Bronchus (tissue), 1 donor: Measurements from ENCODE around the genes EHMT2 and CYP21A2.

- PRO-cap, result no peak
Measured at GRCh38 chr6:31687487-31687981, 6.7 kb upstream of the LY6G5C start.

GRCh38 chr6:31729716-31730331 lies 725 bp upstream of the DDAH2 start:
- PRO-cap, result bidirectional peak, plus-strand start at chr6:31729912, minus-strand start at chr6:31729817; bidirectional peak, plus-strand start at chr6:31730416, minus-strand start at chr6:31730256

- PRO-cap, result bidirectional peak, plus-strand start at chr6:31734891, minus-strand start at chr6:31734754; bidirectional peak, plus-strand start at chr6:31735152, minus-strand start at chr6:31735006
Measured at GRCh38 chr6:31734472-31735510, 1.5 kb downstream of the CLIC1 start.

DNA sequence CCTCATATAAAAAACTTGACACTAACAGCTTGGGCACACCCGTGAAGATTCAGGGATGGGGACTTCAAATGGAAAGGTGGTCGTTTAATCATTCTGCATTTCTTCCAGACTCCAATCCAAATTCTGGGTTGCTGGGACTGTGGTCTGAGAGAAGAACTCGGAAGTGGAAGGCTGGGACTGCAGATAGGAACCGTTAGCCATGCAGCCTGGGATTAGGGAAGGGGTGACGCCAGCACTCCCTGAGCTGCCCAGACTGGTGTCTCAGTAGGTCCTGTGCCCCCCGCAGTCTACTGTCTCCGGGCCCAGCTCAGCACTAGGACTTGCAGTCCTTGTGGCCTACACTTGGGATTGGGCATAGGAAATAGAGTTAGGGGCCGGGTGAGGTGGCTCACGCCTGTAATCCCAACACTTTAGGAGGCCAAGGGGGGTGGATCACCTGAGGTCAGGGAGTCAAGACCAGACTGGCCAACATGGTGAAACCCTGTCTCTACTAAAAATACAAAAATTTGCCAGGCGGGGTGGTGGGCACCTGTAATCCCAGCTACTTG lies 514 bp upstream of the CLIC1 start:
- PRO-cap, result no peak

- PRO-cap, result no peak
Measured at GRCh38 chr6:31768595-31769440, 6.4 kb downstream of the SAPCD1 start.

GRCh38 chr6:31776007-31776490 lies 1.1 kb downstream of the VWA7 start:
- PRO-cap, result no peak

GRCh38 chr6:31791388-31791711 lies 4.2 kb downstream of the VARS1 start:
- PRO-cap, result no peak

DNA sequence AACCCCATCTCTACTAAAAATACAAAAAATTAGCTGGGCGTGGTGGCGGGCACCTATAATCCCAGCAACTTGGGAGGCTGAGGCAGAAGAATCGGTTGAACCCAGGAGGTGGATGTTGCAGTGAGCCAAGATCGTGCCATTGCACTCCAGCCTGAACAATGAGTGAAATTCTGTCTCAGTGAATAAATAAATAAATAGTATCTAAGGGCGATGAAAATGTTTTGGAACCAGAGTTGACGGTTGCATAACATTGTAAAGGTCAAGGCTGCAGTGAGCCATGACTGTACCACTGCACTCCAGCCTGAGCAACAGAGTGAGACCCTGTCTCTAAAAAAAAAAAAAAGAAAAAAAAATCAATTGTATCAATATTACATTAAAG lies 4.1 kb downstream of the HSPA1A start:
- PRO-cap, result no peak

DNA sequence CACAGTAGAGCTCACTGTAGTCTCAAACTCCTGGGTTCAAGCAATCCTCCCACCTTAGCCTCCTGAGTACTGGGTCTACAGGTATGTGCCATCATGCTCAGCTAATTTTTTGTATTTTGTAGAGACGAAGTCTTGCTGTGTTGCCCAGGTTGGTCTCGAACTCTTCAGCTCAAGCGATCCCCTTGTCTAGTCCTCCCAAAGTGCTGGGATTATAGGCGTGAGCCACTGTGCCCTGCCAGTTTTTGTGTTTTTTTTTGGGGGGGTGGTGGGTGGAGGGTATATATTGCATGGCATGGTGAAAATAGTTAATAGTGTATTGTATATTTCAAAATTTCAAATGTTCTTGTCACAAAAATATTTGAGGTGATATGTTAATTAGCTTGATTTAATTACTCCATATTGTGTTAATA lies 3.5 kb downstream of the HSPA1B start:
- PRO-cap, result no peak

- PRO-cap, result no peak
Measured at GRCh38 chr6:31864470-31865203, 2.0 kb upstream of the NEU1 start.

DNA sequence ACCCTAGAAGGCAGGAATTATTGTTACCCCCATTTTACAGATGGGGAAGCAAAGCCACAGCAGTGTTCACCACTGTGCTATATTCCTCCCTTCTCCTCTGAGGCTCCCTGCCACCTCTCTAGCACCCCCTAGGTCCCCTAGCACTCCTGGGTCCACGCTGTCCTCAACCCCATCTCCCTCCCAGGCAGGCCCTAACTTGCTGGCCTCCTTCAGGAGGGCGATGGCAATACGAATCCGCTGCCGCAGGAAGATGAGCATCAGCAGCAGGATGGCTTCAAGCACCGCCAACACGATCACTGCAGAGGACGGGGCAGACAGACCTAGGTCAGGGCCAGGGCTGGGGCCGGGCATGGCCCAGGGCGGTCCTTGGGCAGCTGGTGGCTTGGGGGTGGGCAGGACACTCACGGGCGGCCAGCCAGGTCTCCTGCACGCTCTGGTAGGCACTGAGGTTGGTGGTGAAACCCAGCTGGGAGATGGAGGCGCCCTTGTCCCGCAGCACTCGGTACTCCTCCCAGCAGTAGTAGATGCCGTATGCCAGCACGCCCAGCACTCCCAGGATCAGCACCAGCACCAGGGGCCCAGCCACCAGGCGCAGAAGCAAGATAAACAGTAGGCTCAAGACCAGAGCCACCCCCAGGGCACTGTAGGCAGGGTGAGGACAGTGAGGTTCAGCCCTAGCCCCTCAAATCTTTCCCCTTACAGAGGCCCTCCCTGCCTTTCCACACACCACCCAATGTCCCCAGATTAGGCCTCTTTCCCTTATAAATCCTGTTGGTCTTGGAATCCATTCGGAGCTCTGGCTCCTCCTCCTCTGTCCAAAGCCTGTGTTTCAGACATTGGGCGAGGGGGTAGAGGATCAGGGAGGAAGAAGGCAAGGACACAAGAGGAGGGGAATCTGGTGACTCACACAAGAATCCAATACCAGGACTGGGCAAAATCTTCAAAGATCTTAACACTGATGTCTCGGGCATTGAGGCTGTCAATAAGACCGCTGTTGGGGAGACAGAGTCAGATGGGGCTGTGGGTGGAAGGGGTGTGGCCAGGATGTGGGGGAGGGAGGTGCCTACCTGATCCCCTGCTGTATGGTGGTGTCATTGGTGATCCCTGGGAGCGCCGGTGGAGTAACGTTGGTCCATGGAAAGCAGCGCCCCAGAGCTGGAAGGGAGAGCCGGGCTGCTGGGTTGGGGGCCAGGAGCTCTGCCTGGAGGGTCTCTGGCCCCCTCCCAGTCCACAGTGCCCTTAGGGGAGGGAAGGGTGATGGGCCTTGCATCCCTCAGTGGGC lies 7.9 kb downstream of the SLC44A4 start:
- PRO-cap, result no peak

DNA sequence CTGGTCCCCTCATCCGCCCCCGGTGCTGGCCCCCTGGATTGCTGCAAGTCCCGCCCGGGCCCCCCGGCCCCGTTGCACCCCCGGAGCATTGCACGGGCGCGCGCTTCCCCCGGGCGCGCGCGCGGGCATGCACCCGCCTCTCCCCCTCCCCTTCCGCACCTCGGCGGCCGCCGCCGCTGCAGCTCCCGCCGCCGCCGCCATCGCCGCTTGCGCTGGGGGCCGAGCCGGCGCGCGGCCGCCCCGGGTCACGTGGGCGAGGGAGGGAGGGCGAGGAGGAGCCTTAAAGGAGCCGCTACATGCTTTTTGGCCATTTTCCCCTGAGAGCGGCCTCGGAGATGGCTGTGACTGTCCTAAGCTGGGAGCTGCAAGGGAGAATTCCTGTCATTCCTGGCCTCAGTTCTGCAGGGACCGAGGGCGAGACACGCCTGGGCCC lies at the start of gene EHMT2:
Gene EHMT2, minus strand, starts transcription at position 222 of the 433 bp plus-strand sequence.
- PRO-cap, result bidirectional peak, plus-strand start at position 311 of the sequence, minus-strand start at position 211 of the sequence

GRCh38 chr6:31919687-31920351 lies 7.7 kb upstream of the C2 start:
- PRO-cap, result no peak

DNA sequence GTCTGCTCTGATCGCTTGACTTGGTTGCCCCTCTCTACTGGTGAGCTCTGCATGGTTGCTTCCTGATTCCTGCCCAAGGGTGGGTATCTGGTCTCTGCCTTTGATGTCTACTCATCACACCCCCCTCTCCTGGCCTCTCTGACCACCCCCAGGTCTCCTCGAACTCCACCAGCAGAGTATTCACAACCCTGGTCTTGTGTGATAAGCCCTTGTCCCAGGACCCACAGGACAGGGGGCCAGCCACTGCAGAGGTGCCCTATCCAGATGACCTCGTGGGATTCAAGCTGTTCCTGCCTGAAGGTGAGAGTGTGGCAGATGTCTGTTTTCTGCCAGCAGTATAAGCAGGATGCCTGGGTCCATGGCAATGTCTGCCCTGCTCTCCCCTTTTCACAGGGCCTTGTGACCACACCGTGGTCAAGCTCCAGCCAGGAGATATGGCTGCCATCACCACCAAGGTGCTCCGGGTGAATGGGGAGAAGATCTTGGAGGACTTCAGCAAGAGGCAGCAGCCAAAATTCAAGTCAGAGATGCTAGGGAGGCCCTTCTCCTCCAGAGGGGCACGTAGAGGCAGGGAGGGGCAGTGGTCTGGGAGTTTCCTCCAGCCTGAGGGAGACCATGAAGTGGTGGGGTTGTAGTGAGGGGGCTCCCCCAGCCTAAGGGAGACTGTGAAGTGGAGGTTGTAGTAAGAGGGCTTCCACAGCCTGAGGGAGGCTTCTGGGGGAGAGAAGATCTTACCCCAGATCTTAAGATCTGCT lies 4.2 kb downstream of the DXO start:
- PRO-cap, result no peak

GRCh38 chr6:31968753-31969375 lies 3.1 kb downstream of the DXO start:
- PRO-cap, result no peak

GRCh38 chr6:31970932-31971607 lies 868 bp downstream of the DXO start:
- PRO-cap, result bidirectional peak, plus-strand start at chr6:31971157, minus-strand start at chr6:31971024

DNA sequence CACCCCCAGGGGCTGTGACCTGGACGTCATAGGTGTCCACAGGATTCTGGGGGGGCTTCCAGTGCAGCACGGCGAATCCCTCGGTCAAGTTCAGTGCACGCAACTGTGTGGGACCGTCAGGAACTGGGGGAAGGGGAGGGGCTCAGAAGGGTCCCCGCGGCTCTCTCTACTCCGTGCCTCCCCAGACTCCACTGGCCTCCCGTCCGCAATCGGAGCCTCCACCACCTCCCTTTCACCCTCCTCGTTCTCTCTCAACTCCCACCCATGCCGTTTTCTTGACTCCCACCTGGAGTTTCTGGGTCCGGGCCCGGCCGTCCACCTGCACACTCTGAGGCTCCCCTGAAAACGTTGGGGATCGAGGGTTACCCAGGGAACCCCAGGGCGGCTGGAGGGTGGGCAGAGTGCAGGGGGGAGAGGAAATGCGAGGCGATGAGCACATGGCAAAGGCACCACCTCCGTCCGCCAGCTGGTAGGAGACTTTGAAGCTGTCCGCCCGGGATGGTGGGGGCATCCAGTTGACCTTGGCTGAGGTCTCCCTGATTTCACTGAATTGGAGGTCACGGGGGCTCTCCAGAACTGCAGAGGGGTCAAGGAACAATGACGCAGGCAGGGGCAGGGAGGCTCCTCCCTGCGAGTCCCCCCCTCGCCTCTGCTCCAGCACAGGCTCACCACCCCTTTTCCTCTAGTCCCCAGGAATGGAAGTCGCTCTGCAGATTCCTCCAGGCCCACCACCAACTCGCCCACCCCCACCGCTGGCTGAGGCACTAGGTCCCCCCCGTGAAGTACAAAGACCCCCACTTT lies 3.7 kb upstream of the C4B start:
- PRO-cap, result no peak

GRCh38 chr6:32037099-32037640 lies 1.0 kb upstream of the CYP21A2 start:
- PRO-cap, result no peak

DNA sequence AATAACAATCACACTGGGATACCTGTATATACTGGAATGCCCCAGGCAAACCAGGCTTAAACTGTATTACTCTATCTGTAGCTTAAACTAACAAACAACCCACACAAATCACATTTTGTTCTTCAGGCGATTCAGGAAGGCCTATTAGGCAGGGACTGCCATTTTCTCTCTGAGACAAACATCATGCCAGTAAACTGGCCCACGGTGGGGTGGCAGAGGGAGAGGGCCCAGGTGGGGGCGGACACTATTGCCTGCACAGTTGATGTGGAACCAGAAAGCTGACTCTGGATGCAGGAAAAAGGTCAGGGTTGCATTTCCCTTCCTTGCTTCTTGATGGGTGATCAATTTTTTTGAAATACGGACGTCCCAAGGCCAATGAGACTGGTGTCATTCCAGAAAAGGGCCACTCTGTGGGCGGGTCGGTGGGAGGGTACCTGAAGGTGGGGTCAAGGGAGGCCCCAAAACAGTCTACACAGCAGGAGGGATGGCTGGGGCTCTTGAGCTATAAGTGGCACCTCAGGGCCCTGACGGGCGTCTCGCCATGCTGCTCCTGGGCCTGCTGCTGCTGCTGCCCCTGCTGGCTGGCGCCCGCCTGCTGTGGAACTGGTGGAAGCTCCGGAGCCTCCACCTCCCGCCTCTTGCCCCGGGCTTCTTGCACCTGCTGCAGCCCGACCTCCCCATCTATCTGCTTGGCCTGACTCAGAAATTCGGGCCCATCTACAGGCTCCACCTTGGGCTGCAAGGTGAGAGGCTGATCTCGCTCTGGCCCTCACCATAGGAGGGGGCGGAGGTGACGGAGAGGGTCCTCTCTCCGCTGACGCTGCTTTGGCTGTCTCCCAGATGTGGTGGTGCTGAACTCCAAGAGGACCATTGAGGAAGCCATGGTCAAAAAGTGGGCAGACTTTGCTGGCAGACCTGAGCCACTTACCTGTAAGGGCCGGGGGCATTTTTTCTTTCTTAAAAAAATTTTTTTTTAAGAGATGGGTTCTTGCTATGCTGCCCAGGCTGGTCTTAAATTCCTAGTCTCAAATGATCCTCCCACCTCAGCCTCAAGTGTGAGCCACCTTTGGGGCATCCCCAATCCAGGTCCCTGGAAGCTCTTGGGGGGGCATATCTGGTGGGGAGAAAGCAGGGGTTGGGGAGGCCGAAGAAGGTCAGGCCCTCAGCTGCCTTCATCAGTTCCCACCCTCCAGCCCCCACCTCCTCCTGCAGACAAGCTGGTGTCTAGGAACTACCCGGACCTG lies at the start of gene CYP21A2:
Gene CYP21A2, plus strand, starts transcription at position 534 of the 1,244 bp plus-strand sequence.
- PRO-cap, result no peak

DNA sequence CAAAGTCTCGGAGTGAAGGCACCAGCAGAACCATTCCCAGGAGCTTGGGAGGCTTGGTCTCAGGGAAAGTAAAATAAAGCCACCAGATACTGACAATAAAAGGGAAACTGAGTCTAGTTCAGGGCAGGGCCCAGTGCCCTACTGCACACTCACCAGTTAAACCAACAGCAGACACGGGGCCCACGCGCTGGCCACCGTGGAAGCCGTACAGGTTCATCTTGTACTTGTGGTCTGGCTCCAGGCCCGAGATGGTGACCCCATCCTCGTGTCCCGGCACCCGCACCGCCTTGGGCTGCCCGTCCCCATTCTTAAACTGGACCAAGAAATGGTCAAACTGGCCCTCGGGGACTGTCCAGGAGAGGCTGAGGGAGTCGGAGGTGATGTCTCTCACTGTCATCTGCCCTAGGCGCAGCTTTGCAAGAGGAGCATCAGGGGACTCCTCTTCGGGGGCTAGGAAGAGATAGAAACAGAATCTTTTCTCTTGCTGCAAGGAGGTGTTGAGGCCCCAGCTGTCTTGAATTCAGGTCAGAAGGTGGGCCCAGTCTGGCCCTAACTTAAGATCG lies 26.5 kb downstream of the CYP21A2 start:
- PRO-cap, result no peak